Vermiform appendix (tissue), 1 donor: Measurements from ENCODE around the genes STMND1 and NUP153.

DNA sequence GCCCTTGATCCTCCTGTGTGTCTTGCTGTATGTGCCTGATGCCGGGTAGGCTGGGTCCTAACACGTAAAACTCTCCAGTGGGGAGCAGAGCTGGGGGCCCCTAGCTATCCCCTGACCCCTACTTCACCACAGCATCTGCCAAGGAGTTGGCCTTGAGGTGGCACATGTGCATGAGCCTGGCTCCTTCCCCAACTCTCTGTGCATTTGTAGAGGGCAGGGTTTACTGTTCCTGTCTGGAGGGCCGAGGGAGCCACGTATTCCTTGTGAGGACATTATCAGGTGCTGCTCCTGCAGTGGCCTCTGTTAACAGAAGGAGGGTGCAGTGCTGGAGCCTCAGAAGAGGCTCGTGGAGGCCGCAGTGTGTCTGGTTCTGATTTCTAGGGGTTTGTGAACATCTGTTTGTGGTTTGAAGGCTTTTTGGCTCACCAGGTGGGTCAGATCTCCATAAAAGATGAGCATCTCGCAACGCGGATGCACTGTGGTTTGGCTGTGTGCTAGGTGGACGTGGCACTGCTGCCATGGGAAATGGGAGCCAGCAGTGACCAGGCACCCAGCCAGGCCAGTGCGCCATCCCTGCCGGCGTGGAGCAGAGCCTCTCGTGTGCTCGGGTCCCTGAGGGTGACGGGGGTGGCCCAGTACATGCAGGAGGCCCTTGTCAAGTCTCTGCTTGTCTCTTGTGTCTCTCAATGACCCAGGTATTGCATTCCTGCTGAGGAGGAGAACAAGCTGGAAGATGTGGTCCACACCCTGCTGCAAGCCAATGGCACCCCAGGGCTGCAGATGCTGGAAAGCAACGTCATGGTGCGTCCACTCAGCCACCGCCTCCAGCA, 152.0 kb downstream of the DTNBP1 start:
- PRO-cap = no peak

DNA sequence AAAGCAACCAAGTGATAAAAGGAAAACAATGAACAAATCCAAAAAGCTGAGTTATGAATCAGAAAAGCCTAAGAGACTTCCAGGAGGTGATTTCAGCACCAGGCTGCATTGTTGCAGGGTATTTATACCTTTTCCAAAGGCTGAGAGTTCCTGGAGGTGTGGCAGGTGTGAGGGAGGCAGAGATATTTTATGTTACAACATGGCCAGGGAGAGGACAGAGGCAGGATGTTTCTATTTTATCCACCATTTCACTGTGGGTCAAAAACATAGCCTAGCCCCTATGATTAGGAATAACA, 64.6 kb upstream of the DTNBP1 start:
- PRO-cap = no peak

DNA sequence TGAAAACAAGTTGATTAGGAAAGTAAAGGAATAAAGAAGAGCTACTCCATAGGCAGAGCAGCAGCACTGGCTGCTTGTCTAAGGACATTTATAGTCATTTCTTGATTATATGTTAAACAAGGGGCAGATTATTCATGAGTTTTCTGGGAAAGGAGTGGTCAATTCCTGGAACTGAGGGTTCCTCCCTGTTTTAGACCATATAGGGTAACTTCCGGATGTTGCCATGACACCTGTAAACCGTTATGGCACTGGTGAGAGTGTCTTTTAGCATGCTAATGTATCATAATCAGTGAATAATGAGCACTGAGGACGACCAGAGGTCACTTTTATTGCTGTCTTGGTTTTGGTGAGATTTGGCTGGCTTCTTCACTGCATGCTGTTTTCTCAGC, 232.9 kb upstream of the DTNBP1 start:
- PRO-cap = no peak

DNA sequence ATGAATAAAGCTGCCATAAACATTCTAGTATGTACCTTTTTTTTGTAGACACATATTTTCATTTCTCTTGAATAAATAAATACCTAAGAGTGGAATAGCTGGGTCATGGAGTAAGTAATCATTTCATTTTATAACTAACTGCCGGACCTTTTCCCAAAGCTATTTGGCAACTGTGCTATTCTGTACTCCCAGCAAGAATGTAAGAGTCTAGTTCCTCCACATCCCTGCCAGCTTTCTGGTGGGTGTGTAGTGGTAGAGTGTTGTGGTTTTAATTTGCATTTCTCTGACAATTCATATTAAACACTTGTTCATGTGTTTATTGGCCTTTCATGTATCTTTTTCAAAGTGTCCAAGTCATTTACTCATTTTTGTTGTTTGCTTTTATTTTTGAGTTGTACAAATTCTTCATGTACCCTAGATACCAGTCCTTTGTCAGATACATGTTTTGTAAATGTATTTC, 7.7 kb downstream of the MYLIP start:
- PRO-cap = no peak

DNA sequence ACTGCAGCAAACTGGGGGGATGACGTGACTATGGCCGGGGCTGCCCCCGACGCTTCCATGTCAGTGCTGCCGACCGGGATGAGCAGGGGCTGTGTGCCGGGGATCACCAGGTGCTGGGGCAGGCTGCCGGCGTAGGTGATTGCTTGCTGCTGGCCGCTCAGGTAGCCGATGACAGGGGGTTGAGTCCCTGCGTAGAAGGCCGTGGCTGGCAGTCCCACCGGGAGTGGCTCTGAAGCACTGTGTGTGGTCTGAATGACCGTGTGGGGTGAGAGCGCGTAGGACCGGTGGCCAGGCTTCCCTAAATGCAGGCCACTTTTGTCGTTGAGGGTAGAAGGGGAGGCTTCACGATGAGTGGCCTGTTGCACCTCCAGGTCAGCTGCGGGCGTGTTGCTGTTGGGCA, 88.4 kb downstream of the GMPR start:
- PRO-cap = no peak

- PRO-cap = no peak
These were observed 130.8 kb downstream of the GMPR start for GRCh38 chr6:16369220-16369641.

DNA sequence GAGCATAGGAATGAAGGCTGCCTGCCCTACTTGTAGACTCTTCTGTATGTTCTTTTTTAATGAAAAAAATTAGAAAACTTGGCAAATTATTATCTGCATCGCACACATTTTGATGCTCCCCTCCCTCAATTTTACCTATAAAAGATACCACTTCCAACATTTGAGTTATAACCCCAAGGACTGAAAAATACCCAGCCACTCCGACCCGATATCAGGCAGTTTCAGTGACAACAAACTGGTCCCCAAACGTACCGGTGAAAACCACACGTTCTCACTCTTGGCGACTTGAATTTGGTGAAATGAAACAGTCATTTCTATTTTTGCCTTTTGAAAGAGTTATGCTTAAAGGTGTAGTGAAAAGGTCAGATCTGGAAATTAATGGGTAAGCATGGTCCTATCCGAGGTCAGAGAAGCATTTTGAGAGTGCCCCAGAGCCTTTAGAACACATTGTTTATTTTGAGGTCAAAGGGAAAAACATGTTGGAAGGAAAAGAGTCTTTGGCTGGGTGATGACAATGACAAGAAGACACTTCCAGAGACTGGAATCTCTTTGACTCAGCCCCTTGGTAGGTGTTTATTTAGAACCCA, 234.8 kb downstream of the GMPR start:
- PRO-cap = unidirectional peak, minus-strand start at position 223 of the sequence

DNA sequence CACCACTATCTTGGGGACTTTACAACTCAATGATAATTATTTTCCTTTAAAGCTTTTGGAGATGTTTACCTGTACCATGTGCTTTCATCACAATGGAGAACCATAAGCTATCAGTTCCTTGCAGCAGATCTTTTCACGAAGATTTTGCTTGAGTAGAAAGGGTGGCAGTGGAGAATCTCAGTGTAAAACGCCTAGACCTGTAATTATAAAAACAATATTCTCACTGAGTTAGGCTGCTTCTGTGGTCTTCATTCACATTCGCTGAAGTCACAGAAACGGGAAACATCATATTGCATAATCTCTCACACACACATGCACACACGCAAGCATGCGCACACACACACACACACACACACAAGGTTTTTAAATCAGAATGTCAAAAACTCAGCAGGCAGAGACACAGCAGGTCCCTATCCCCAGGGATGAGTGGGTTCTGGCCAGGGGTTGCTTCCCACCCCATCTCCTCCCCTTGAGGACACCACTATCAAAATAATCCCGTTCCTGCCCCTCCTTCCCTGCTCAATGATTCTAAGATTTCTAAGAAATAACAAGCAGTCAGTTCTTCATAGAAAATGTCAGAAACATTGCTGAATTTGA, 175.5 kb downstream of the ATXN1 start:
- PRO-cap = unidirectional peak, plus-strand start at position 379 of the sequence

GRCh38 chr6:16651597-16652400, 109.5 kb downstream of the ATXN1 start:
- PRO-cap = no peak

GRCh38 chr6:16723909-16724318, 37.3 kb downstream of the ATXN1 start:
- PRO-cap = bidirectional peak, plus-strand start at chr6:16724147, minus-strand start at chr6:16724024

- PRO-cap = no peak
These were observed 20.0 kb upstream of the ATXN1 start for GRCh38 chr6:16781264-16781707.

DNA sequence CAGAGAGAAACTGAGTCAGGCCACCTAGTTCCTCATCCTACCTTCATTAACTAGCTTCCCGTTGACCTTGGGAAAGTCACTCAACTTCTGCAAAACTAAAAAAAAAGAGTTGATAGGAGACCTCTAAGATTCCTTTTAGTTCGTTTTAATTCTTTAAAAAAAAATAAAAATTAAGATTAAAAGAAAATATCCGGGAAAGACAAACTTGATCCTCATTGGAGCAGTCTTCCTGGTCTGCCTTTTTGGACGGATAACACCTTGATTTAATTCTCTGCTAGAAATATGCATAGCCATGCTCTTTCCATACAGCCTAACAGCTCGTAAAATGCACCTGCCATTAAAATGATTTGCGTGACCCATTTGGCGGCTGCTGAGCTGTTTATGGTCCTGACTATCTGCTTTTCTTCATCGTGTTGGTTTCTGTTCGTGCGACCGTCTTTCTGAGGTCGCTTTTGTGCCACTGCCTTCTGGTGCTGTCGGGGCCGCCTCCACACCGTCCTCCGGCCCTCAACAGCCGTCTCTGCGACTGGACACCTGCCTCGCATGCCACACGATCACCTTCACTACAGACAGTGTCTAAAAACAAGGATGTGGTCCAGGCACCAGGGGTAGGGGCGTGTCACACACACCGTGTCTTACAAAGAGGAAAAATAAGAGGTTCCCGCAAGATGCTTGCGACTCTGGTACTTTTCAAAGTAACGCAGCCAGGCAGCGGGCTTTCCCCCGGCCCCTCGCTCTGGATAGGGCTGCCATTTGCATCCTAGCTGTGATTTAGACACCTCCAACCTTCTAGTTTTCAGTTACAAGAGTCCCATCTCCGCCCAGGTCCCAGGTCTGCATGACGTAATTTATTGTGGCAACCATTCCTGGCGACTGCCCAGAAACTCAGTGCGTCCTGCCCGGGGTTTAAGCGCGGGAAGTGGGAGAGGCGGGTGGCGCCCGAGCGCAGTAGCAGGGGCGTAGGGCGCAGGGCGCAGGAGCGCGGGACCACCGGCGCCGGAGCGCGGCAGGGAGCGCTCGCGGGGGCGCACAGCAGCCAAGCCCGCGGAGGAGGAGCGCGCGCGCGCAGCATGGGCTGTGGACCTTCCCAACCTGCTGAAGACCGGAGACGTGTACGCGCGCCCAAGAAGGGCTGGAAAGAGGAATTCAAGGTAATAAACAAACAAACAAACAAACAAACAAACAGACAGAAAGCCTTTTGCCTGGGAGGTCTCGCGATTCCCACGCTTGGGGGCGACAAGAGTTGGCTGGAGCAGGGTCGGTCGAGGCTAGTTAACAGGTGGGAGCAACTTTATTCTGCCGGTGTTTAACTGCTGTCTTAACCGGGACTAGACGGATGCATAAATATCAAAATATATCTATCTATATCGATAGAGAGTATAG, at the start of gene STMND1:
STMND1 (plus strand) TSS at position 863 of the 1,383 bp plus-strand sequence.
- PRO-cap = no peak

GRCh38 chr6:17102571-17103116, 794 bp downstream of the STMND1 start:
- PRO-cap = no peak

DNA sequence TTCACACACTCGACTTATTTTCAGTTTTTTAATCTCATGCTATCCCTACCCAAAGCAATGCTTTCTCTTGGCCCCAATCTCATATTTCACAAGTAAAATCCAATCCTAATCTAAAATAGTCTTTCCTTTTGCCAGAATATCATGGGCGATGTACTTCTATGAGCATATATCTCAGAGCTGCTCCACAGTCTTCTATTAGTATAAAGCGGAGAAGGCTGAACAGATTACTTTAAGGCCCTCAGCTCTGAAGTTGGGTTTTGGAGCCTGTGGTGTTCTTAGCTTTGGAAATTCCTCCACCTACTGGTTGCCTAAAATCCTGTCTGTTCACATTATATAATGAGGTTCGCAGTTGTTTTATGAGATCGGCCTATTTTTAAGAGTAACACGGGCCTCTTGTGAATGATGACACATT, 16.0 kb upstream of the FAM8A1 start:
- PRO-cap = no peak

- PRO-cap = bidirectional peak, plus-strand start at chr6:17707076, minus-strand start at chr6:17706872
These were observed at the start of gene NUP153 for GRCh38 chr6:17706714-17706990. Gene NUP153, minus strand, starts transcription at chr6:17706925.

DNA sequence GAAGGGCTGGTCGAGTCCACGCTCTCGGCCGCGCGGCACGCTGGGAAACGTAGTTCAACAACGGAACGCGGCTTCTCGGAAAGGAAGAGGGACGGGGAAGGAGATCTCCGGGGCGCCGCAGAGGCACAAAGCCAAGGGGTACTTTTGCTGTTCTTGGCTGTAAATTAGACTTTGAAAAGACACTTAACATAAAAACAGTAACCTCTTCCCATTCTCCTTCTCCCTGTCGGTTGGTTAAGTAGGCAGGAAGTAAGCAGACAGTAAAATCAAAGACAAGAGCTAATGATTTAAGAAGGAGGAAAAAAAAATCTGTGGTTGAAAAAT, 228 bp upstream of the NUP153 start:
- PRO-cap = bidirectional peak, plus-strand start at position 86 of the sequence, minus-strand start outside the sequence

DNA sequence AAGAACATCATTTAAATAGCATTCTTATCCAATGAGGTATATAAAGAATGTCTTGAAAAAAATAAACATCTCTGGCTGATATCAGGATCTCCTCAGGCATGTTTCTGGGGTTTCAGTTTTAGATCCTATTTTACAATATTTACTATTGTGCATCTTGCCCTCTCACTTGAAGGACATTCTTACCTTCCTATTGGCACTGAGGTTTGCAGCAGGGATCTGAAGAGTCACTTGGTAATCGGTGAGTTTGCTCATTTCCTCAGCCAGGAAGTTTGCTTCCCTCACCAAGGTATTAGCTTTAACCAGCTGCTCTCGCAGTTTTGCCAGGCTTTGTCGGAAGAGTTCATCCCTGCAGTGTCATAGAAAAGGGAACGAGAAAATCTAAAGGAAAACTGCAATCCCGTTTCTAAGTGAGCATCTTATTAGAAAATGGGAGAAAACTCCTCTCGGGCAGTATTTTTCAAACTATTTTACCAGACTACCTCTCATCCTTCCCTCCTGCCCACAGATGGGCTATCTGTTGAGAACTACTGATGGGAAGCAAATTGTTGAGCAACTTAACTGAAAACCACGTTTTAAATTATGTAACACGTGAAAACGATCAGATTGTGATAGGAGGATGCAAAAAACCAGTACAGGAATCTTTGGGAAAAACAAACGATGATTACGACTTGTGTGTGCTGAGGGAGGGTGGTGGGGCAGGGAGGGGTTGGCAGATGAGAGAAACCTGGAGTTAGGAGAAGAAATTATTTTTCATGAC, 102.0 kb upstream of the NUP153 start:
- PRO-cap = no peak

DNA sequence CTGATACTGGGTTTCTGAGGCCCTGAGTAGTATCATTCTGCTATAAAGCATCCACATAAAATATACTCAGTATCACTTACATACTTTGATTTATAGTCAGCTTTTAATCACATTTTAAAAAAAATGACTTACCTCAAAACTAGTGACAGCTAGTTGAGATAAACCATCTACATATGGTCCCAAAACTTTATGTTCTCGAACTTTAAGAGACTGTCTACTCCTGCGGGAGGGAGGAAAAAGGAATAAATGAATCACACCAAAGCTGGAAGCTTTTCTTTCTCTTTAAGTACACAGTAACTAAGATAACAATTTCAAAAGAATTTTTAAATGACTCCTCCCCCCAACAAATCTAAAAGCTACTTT, 135.6 kb downstream of the KIF13A start:
- PRO-cap = no peak

DNA sequence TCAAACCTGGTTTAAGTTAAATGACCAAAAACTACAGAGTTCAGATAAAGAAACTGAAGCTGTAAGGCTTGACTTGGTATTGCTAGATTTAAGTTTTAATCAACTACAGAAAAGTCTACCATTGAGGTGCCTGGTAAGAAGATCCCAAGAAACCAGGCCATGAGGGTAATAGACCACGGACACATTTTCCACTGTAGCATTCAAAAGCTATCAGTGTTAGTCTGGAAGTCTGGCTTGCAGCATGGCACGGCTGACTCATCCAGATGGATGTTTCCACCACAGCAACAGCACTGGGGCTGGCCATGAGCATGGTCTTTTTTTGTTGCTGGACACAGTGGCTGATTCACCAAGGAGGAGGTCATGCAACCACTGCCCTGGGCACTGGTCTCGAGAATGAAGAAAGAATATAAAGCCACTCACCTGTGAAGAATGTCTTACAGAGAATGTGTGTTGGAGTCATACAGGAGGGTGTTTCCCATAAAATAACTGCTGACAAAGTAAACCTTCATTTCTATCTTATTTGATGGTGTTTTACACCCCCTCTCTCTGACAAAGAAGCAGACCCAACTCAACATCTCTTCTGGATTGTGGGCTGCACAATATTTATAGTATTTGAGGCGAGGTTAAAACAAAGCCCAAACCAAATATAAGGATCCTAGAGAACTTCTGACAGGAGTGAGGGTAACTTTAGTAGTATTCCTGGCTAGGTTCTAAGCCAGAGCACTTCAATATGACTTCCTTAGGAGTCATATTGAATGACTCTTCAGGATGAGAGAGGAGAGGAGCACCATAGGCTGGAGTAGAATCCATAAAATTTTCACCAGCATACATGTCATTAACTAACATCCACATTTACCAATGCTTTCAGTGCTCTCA, 121.6 kb downstream of the KIF13A start:
- PRO-cap = bidirectional peak, plus-strand start at position 352 of the sequence, minus-strand start at position 193 of the sequence

DNA sequence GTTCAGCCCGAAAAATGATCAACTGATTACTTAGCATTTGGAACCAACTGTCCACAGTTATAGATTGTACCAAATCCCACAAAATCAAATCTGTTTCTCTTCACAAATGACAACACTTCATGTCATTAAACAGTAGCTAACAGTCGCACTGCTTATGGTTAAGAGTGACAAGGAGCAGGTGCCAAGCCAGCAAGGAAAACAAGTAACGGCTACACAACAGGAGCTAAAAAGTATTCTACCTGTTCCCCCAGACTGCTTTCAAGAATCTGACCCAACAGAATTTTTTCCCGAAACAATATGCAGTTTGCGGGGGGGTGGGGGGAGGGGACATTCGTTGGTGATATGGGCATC, 2.1 kb downstream of the KIF13A start:
- PRO-cap = no peak